NCI-H460 (cell line): ENCODE measurements around a stretch of chr13.

DNA sequence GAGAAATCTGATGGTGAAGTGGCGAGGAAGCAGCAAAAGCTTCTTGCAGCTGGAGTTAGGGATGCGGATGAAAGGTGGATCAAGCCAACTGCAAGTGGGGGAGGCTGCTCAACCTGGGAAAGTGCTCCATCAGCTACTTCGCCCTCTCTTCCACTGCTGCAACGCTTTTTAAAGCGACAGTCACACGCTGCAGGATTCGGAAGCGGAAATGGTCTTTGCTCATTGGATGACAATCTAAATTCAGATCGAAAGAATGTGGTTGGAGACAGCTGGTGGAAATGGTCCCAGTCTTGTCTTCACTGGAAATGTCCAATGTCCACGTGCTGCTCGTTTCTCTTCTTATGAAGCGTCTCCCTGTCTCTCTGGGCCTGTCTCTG, 2.2 kb upstream of the FGF9 start:
RAMPAGE:
- cytosol, long total RNA, result no peak
- long total RNA, result no peak
- nucleus, long total RNA, result no peak

DNA sequence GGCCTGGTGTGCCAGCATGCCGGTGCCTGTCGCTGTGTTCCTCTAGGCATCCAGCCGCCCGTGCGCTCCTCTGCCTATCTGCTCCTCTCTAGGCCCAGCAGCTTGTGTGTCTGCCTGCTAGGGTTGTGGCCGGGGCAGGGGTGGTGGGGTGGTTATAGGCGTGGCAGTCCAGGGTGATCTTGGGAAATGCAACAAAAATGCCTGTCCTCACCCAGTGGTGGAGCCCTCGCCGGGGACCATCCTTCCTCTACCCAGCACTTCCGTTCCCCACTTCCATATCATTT, 435.7 kb upstream of the SGCG start:
RAMPAGE:
- cytosol, long total RNA, result no peak
- long total RNA, result no peak
- nucleus, long total RNA, result no peak

DNA sequence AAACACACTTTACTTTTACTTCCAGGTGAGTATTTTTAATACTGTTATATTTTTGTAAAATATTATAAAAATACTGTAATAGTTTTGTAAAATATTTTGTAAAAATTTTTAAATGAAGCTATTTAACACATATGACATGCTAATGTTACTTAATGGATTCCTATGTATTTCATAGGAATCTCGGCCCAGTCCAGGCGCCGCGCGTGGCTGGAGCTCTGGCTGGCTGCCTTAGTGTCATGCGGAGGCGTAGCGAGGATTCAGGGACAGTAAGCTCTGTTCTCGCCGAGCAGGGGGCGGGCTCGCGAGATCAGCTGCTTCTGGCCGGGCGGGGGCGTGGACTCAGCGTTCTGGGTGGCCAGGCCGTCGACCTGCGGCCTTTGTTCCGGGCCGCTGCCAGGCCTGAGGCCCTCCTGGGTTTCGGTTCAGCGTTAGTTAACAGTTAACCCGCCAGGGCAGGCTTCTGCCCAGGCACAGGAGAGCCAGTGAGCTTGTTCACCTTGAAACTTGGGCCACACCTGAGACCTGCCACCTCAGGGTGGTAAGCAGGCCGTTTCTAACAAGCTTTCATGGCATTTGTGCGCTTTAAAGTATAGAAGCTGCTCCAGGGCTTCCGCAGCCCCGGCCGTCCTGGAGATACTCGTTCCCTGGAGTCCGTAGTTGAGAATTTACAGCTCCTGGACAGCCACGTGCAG, 332.3 kb upstream of the SGCG start:
RAMPAGE:
- cytosol, long total RNA, result no peak
- long total RNA, result no peak
- nucleus, long total RNA, result no peak

DNA sequence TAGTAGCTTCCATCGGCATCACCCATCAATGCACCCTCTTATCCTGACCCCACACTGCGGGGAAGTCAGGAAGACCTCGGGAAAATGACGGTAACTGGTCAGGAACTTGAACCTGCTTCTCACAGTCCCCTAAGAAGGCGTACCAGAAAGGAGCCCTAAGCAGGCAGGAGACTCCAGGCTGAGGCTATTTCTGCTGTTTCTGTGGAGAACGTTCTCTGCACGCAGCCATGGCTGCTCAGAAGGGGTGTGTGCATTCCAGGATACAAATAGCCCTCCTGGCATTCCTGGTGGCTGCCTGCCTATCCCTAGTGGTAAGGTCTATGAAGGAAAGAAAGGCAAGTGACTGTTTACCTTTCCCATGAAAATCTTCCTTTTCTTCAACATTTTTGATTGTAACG, 2.5 kb downstream of the SGCG start:
RAMPAGE:
- cytosol, long total RNA, result no peak
- long total RNA, result no peak
- nucleus, long total RNA, result no peak

DNA sequence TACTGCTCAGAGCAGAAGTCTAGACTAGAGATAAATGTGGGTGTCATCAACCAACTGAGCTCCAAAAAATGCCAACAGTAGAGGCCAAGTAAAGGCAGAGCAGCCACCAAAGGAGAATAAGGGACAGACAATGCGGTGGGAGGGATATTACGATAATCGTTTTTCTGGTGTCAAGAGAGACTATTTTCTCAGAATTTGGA, 109.4 kb downstream of the SGCG start:
RAMPAGE:
- cytosol, long total RNA, result no peak
- long total RNA, result no peak
- nucleus, long total RNA, result no peak

RAMPAGE:
- cytosol, long total RNA, result no peak
- long total RNA, result no peak
- nucleus, long total RNA, result no peak
Measured at GRCh38 chr13:23330773-23331563, 102.5 kb downstream of the SACS start.

RAMPAGE:
- cytosol, long total RNA, result no peak
- long total RNA, result no peak
- nucleus, long total RNA, result no peak
Measured at GRCh38 chr13:23427123-23427986, 6.1 kb downstream of the SACS start.

DNA sequence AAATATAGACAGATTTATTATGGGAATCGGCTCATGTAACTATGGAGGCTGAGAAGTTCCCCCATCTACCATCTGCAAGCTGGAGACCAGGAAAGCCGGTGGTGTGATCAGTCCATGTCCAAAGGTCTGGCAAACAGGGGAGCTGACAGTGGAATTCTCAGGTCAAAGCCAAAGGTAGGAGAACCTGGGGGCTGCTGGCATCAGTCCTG, 20.4 kb upstream of the SACS start:
RAMPAGE:
- cytosol, long total RNA, result no peak
- long total RNA, result no peak
- nucleus, long total RNA, result no peak

DNA sequence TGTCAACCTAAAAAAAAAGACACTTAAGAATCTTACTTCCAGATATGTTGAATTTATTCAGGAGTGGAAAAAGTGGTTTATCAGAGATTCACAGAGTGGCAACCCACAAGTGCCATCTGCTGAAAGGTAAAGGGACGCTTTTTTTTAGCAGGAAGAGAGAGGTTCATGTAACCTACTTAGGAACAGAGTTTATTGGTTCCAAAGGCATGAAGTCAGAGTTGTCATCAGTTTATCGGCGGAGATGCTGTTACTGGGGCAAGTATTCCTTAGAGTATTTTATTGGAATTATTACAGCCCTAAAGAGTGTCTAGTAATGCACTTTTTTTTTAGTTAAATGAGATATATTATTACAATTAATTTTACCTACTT, 77.9 kb upstream of the MIPEP start:
RAMPAGE:
- cytosol, long total RNA, result no peak
- long total RNA, result no peak
- nucleus, long total RNA, result no peak

GRCh38 chr13:24052602-24053036, 107.9 kb upstream of the SPATA13 start:
RAMPAGE:
- cytosol, long total RNA, result no peak
- long total RNA, result no peak
- nucleus, long total RNA, result no peak

DNA sequence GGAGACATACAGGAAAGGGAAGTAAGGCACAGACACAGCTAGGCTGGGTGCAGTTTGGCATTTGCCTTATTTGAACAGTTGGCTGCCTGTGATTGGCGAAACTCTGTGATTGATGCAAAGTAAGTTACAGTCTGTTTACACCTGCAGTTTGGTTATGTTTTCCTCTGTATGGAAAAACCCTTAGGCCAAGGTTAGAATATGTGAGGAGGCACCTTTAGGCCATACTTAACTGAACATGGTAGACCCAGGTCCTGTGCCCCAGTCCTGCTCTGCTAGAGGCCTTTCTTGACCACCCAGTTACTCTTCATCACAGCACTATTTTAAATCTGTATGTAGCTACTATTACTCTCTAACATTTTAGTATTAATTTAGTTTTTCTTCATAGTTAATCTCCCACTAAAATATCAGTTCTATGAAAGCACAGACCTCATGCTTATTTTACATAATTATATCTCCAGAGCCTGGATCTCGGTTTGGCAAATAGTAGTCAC, 85.6 kb upstream of the SPATA13 start:
RAMPAGE:
- cytosol, long total RNA, result no peak
- long total RNA, result no peak
- nucleus, long total RNA, result no peak

GRCh38 chr13:24186286-24186675, 25.8 kb downstream of the SPATA13 start:
RAMPAGE:
- cytosol, long total RNA, result no peak
- long total RNA, result no peak
- nucleus, long total RNA, result no peak

RAMPAGE:
- cytosol, long total RNA, result no peak
- long total RNA, result no peak
- nucleus, long total RNA, result no peak
Measured at GRCh38 chr13:24192443-24193166, 32.1 kb downstream of the SPATA13 start.

RAMPAGE:
- cytosol, long total RNA, result no peak
- long total RNA, result no peak
- nucleus, long total RNA, result no peak
Measured at GRCh38 chr13:24221046-24221518, 60.6 kb downstream of the SPATA13 start.

RAMPAGE:
- cytosol, long total RNA, result no peak
- long total RNA, result no peak
- nucleus, long total RNA, result no peak
Measured at GRCh38 chr13:24245749-24246418, 63.5 kb upstream of the C1QTNF9 start.

DNA sequence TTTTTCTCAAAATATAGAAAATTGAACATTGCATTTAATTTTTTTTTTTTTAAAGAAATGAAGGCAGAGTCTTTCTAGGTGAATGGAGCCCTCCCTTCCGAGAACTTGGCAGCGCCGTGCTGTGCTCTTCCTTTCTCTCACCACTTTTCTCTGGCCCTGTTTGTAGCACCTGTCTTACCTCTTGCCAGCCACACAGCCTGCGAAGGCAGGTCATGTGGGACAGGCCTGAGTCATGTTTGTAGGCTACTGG, 52.9 kb upstream of the C1QTNF9 start:
RAMPAGE:
- cytosol, long total RNA, result no peak
- long total RNA, result no peak
- nucleus, long total RNA, result no peak

DNA sequence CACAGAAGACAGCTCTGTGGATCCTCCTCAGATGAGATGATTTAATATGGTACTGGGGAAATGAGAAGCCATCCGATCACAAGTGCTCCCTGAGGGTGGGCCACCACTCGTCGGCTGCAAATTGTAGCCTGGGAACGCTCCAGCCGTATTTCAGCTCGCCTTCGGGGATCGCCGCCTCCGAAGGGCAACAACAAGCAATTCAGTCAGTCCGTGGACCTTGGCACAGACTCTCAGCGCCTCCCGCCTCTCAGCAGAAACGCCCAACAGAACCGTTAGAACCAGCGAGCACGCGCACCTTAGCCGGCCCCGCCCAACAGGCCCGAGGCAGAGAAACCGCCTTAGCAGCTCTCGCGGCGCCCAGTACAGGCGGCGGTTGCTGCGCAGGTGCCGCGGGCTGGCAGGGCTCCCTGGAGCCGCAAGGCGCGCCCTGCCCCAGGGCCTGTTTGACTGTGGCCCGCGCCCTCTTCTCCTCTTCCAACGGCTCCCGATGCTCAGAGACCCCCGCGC, 78.1 kb upstream of the PABPC3 start:
RAMPAGE:
- cytosol, long total RNA, result no peak
- long total RNA, result no peak
- nucleus, long total RNA, result no peak

RAMPAGE:
- cytosol, long total RNA, result no peak
- long total RNA, result no peak
- nucleus, long total RNA, result no peak
Measured at GRCh38 chr13:26018209-26018750, 33.5 kb downstream of the SHISA2 start.

DNA sequence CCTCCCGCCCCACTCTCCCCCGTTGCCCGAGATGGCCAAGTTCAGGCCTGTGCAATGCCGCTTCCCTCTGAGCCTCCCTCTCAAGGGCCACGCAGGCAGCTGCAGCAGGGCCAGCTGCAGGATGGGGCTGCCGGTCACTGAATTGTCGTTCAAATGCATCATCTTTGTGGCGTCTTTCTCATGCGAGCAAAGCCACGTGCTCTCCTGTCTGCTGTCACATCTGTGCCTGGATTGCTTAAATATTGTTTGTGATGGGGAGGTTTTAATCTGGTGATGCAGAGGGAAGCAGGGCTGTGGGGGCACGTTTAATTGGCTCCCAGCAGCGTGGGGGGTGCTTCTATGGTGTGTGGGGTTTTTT, 26.6 kb downstream of the SHISA2 start:
RAMPAGE:
- cytosol, long total RNA, result no peak
- long total RNA, result no peak
- nucleus, long total RNA, result no peak

DNA sequence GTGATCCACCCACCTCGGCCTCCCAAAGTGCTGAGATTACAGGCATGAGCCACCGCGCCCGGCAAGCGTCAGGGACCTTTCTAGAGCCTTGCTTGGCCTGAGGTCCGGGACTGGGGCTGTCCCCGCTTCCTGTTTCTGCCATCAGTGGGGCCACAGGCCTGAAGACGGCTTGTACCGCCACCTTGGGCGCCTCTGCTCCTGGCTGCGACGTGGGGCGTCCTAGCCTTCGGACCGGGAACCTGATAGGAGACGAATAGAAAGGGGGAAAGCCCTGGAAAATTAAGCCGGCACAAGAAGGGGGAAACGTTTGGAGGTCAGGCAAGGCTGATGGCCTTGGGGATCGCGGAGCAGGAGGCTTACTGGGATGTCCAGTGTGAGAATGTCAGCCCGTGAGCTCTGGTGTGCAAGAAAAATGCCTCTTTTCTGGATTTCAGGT, 35.1 kb downstream of the RNF6 start:
RAMPAGE:
- cytosol, long total RNA, result no peak
- long total RNA, result no peak
- nucleus, long total RNA, result no peak